M059J (cell line): ENCODE data around the gene TTC13.

GRCh38 chr1:230073325-230074020 lies 6.4 kb downstream of the GALNT2 start:
- RAMPAGE, long total RNA: no peak

DNA sequence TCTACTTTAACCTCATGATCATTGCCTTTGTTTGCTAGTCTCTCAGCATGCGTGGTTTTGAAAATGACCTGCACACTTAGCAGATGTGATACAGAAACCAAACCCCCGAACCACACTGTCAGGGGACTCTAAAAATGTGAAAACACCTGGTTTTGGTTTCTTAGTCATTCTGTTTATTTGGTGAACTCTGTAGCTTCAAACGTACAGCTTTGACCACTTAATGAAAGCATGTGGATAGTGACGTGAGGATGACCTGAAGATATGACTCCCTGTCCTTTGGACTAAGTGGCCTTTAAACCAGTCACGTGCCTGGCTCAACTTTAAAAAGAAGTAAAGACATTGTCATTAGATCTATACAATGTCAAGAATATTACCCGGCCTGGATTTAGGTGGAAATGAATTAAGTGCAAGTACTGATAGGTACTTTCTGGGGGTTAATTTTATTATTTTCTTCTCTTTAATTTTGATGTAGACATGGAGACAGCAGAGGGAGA lies 56.8 kb downstream of the GALNT2 start:
- RAMPAGE, long total RNA: no peak

GRCh38 chr1:230143530-230144006 lies 76.5 kb downstream of the GALNT2 start:
- RAMPAGE, long total RNA: no peak

GRCh38 chr1:230186971-230187248 lies 119.9 kb downstream of the GALNT2 start:
- RAMPAGE, long total RNA: no peak

- RAMPAGE, long total RNA: no peak
These were observed 163.2 kb downstream of the GALNT2 start for GRCh38 chr1:230230360-230230559.

DNA sequence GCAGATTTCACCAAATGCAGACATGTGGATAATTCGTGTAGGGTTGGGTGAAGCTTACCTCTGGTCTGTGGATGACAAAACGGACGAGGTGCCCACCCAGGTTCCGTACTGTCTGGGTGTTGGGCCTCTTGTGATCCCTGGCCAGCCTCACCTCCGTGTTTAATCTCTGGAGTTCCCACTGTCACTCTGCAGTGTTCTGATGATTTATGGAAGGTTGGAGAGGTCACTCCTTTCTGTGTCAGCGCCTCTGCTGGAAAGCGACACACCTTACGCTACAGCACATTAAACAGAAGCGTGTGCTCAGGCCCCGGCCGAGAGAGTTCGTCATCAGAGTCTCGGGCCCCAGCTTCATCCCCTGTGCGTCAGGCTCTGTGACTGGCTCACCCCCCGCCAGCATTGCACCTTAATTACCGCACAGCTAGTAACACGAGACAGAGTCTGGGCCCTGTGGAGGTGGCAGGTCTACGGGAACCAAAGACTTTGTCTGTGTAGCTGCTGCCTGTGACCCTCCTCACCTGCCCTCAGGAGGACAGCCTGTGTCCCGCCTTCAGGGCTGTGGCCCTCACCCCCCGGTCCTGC lies 157.8 kb downstream of the PGBD5 start:
- RAMPAGE, long total RNA: no peak

DNA sequence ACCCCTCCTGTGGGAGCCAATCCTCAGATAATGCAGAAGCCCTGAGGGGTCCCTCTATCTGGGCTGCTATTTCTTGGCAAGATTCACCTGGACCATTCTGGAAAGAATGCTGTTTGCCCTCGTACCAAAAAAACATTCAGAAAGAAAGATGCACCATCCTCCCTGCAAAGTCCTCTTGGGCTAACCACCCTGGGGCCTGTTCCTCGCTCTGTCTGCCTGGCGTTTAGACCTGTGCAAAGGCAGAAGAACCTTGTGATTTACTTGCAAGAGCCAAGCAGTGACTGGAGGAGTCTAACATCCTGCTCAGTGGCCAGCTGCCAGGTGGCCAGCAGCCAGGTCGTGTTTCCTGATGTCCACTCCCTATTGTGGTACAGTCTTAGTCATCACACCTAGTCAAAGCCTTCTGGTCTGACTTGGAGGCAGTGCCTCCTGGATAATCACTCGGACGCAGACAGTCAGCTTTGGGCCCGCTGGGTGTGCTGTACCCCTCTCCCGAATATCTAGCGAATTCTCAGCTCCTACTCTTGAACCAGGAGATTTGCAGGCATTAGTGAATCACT lies 118.1 kb downstream of the PGBD5 start:
- RAMPAGE, long total RNA: no peak

- RAMPAGE, long total RNA: no peak
These were observed 500 bp upstream of the COG2 start for GRCh38 chr1:230641821-230642141.

DNA sequence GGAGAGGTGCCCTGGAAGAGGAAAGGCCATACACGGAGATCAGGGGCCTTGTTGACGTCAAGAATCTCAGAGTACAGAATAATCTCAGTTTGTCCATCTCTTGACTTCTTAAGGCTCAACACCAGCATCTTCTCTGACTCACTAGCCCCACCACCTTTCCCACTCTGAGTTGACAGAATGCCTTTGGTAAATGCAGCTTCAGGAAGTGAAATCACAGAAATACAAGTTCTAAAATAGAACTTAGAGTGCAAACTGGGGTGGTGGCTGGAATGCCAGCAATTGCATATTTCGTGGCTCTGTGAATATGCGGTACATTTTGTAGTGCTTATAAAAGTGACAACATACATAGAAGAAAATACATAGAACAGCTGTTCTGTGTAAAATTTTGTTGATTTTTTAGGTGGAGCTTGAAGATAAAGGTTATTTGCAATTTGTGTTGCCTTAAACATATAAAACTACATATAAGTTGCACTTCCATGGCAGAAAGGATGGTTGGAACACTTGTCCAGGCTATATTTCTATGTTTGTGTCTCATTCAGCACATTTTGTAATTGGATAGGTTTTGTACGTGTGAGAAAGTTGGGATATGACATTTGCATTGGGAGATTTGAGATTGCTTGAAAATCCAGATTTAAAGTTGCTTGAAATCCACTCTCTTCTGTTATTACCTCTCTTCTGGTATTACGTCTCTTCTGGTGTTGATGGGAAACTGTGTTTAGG lies 1.8 kb downstream of the COG2 start:
- RAMPAGE, long total RNA: no peak

- RAMPAGE, long total RNA: no peak
These were observed 569 bp downstream of the AGT start for GRCh38 chr1:230713301-230713805.

- RAMPAGE, long total RNA: no peak
These were observed 3.4 kb downstream of the CAPN9 start for GRCh38 chr1:230750444-230751063.

- RAMPAGE, long total RNA: no peak
These were observed 3.9 kb downstream of the CAPN9 start for GRCh38 chr1:230751064-230751605.

DNA sequence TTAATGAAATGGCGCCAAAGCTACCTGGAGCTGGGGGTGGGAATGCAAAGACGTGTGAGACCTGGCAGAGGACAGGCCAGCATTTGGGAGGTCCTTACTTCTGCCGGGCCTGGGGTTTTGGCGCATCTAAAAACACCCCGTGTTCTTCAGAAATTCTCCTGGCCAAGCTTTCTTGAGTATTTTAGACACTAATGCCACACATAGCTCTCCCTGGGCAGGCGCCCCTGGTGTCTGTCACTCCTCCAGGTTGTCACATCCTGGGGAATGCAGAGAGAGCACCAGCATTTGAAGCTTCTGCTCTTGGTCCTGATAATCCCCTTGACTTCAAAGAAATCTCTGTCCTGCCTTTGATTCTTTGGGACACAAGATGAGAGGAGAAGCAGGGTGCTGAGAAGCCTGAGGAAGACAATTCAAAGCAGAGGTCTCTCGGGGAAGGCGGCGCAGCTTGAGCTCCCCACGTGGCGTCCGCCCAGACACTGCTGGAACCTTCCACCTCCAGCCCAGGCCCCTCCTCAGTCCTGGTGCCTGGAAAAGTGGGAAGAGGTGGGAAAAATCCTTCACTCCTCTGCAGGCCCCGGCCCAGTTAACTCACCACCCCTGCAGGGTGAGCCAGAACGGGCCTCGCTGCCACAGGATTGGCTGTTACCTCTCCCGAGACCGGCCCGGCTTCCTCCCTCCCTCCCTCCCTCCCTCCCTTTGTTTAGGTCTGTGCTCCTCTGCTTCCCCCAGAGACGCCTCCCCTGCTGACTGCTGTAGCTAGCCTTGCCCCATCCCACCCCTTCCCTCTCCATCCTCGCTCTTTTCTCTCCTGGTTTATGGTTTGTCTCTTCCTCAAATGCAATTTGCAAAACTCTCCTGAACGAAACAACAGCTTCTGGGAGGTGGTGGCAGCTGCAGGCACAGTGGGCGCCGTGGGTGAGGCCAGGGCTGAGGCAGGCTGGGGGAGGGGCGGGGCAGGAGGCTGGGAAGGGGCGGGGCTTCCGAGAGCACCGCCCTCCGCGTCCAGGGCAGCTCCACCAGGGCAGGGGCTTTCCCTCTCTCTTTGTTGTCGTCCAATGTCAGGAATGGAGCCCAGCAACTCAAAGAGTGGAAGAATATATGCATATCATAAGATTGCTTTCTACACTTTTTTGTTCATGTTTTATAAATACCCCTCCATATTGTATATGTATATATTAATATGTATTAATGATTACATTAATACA lies 6.4 kb downstream of the CAPN9 start:
- RAMPAGE, long total RNA: no peak

DNA sequence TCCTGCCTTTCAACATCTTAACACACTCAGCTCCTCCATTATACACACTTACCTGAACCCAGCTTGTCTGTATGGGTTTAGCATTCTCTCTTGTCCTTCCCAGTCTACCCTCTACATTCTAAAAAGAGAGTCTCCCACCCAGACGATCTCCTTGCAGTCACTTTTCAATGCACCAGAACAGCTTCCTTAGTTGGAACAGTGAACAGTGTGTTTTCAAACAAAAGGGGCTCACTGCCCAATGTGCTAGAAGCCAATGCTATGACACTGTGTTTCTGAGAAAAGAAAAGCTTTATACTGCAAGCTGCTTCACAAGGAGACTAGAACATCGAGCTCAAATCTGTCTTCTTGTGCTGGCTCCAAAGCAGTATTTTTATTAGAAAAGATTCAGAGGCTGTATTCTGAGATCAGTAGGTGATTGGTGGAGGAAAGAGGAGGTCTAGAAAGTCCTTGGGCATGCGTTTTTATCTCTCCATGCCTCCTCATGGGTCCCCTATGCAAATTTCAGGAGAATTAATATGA lies 60.4 kb downstream of the C1orf198 start:
- RAMPAGE, long total RNA: no peak

DNA sequence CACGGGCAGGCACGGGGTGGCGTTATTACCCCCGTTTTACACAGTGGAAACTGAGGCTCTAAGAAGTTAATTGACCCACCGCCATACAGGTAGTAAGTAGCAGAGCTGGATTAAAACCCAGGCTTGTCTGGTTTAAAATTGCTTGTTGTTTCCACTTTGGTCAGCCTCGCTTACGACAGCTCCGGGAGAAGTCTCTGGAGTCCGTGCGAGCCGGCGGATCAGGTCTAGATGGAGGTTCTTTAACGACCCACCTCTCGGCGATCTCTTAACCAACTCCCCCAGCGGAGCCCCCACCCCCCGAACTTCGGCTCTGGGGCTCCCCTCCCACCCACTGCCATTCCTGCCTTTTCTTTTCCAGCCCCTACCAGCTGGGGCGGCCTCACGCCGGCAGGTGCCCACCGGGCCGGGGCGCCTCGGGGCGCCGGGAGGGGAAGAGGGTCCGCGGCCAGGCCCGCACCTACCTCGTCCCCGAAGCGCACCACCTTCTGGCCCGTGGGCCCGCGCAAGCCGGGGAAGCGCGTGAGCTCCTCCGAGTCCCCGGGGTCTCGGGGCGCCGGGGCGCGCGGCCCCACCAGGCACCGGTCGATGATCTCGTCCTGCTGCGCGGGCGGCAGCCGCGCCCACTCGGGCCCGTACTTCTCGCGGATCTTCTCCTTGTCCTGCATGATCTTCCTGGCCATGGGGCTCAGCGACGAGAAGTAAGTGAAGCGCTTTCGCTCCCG lies 441 bp downstream of the C1orf198 start:
- RAMPAGE, long total RNA: no peak

GRCh38 chr1:230938948-230939525 lies 39.6 kb downstream of the TTC13 start:
- RAMPAGE, long total RNA: no peak

DNA sequence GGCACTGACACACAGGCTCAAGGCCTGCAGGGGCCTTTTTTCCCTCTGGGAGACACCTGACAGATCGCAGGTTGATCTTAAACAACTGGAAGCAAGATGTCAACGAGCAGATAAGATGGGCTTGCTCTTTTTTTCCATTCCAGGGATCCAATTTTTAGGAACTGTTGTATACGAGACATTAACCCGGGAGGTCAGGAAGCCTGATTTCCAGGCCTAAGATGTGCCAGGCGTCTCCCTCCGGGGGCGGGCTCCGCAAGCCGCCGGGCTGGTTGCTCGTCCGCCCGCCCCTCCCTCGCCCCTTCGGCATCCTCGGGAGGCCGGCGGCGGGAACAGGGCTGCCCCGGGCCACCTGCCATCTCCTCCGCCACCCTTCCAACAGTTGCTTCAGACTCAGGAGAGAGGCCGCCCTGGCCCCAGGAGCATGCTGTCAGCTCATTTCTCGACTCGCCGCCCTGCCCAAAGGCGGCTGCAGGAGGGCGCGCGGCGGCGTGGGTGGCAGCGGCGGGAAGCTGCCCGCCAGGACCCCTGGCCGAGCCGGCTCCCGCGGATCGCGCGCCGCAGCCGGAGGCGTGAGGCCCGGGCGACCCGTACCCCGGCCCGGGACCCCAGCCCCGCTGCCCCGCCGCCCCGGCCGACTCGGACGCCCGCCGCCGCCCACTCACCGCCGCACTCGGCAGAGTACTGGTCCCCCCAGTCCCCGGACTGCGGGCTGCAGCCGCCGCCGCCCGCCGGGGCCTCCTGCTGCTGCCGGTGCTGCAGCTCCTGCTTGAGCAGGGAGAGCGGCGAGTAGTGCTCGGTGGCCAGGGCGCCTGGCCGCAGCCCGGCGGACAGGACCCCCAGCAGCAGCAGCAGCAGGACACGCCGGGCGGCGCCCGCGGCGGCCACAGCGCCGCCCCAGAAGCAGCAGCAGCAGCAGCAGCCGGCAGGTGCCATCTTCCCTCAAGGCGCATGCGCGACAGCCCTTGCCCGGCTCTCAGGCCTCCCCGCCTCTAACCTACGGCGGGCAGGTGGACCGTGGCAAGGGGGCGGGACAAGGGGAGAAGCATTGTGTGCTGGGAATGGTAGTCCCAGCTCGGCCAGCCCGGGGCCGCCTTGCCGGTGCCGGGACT lies at the start of gene TTC13:
TTC13 (minus strand) TSS at position 964 of the 1,109 bp plus-strand sequence.
- RAMPAGE, long total RNA: no peak

DNA sequence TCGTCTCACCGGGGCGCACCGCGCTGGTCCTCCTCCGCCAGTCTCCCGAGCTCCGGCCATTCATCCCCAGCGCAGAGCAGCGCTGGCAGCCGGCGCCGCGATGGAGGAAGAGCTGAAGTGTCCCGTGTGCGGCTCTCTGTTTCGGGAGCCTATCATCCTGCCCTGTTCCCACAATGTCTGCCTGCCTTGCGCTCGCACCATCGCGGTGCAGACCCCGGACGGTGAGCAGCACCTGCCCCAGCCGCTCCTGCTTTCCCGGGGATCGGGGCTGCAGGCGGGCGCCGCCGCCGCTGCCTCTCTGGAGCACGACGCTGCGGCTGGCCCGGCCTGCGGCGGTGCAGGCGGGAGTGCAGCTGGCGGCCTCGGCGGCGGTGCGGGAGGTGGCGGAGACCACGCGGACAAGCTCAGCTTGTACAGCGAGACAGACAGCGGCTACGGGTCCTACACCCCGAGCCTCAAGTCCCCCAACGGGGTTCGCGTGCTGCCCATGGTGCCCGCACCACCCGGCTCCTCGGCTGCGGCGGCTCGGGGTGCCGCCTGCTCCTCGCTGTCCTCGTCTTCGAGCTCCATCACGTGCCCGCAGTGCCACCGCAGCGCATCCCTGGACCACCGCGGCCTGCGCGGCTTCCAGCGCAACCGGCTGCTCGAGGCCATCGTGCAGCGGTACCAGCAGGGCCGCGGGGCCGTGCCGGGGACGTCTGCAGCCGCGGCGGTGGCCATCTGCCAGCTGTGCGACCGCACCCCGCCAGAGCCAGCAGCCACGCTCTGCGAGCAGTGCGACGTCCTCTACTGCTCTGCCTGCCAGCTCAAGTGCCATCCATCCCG lies 1.2 kb downstream of the TRIM67 start:
- RAMPAGE, long total RNA: no peak

DNA sequence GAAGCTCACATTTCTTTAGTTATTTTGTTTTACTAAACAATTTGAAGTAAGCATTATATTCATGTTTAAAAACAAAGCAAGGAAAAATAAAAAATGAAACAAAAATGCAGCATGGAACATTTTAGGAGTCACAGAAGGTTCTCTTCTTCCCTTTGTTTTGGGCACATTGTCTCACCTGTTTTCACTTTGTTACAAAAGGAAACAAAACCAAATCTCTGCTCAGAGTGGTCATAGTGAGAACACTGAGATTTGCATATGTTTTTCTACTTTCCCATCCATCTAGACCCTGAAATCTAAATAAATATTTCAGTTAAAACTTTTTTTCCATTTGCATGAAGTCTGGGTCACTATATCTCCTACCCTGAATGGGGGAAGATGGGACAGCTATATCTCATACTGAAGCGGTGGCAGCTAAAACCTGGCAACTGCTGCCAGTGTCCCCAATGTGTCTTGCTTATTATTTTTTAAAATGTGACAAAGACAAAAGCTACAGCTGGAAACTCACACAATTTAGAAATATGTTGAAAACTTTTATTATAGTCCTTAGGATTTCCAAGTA lies 3.5 kb downstream of the EXOC8 start:
- RAMPAGE, long total RNA: no peak

DNA sequence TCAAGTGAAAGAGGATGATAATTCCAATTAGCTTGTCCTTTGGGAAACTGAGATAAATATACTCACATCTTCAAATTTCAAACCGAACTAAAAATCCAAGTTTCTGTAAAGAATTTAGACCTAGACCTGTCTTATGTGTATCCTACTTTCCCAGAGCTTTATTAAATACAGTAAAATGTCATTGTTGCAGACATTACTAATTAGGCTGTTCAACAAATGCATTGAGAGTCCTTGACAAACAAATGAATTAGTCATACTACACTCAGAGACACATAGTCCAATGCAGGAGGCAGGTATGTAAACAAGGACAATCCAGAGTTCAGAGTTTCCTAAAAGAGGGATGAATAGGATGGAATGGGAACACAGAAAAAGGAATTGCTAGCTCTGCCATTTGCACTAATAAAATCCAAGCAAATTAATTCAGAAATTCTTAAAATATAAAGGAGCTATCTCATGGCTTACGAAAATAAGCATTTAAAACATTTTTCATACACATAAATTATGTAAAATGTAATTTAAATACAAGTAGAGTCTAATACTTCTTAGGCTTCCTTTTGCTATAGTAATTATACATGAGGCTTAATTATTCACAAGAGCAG lies 1.6 kb upstream of the EGLN1 start:
- RAMPAGE, long total RNA: no peak